Hair follicular keratinocyte (primary cell): ENCODE results near the gene TMEM26.

- RAMPAGE, long total RNA = no peak
Observed at GRCh38 chr10:60998784-60999332, 54.9 kb upstream of the RHOBTB1 start.

GRCh38 chr10:61000673-61001942 is 57.1 kb upstream of the RHOBTB1 start:
- RAMPAGE, long total RNA = no peak

GRCh38 chr10:61330754-61331084 is 122.5 kb downstream of the TMEM26 start:
- RAMPAGE, long total RNA = no peak

DNA sequence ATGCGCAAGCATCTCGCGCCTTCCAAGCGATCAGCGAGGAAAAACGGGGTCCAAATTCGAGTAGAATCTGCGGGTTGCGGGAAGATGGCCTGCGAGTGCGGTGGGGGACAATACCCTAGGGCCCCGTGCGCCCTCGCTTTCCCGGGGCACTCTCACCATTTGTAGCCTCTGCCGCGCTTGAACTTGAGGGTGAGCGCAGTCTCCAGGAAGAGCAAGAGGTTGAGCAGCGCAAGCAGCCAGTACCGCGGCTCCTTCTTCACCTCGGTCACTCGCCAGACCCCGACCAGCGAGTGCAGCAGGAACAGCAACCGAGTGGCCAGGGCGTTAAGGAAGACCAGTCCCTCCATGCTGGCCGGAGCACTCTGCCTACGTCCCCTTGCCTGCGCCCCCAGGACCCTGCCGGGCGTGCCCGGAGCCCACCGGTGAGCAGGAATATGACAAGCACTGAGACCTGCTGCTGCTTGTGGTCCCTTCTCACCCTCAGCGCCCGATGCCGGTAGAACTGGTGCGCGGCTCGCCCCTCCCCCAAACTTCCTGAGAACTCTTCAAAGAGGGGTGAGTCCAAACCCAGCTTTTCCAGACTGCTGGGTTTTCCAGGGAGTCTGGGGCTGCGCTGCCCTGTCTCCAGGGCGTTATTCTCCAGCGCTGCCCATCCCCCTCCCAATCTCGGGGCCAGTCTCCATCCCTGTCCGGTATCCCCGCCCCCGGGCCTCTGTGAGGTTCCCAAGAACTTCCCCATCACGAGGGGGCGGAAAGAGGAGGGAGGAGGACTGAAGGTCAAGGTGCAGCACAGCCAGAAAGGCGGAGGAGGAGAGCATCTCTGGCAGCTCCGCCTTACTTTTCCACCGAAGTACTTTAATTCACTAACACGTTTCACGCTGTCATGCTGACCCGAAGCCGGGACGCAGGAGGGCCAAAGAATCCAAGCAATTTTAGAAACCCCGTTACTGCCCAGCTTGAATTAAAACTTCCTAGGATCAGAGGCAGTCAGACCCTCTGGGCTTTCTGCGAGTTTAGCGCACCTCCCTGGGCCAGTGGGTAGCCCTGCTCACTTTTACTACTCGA is at the start of gene TMEM26:
TSS of gene TMEM26 (minus strand) at position 647 of the 1,065 bp plus-strand sequence.
- RAMPAGE, long total RNA = no peak

GRCh38 chr10:61941064-61942027 is 39.8 kb downstream of the ARID5B start:
- RAMPAGE, long total RNA = no peak

GRCh38 chr10:61957751-61958393 is 56.4 kb downstream of the ARID5B start:
- RAMPAGE, long total RNA = no peak

DNA sequence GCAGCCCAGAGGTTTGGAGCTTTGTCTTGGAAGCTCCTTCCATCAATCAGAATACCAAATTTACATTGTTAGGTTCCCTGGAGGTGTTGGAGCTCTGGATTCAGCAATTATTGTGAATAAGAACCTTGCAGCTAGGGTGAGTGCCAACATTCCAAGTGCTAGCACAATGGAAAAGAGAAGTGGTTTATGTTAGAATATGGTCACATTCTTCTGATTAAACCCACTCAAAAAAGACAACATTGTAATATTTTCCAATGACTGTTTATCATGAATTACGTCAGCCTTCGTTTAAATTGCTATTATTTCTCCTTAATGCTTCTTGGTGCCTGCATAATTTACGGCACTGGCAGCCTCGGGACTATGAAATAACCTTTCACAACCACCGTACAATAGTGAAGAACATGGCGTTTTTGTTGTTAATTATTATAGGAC is 117.5 kb downstream of the ARID5B start:
- RAMPAGE, long total RNA = no peak

DNA sequence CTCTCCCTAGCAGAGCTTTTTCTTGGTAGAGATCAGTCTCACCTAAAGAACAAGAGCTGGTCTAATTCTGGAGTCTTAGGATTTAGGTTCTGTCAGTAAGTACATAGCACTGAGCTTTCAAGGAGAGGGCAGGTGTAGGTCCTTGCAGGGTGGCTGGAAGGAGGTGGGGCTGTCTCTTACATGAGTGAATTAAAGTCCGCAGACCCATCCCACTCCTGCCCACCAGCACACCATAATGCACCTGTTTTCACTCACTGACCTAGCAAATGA is 145.9 kb downstream of the ARID5B start:
- RAMPAGE, long total RNA = no peak

GRCh38 chr10:62049529-62049808 is 148.0 kb downstream of the ARID5B start:
- RAMPAGE, long total RNA = no peak

DNA sequence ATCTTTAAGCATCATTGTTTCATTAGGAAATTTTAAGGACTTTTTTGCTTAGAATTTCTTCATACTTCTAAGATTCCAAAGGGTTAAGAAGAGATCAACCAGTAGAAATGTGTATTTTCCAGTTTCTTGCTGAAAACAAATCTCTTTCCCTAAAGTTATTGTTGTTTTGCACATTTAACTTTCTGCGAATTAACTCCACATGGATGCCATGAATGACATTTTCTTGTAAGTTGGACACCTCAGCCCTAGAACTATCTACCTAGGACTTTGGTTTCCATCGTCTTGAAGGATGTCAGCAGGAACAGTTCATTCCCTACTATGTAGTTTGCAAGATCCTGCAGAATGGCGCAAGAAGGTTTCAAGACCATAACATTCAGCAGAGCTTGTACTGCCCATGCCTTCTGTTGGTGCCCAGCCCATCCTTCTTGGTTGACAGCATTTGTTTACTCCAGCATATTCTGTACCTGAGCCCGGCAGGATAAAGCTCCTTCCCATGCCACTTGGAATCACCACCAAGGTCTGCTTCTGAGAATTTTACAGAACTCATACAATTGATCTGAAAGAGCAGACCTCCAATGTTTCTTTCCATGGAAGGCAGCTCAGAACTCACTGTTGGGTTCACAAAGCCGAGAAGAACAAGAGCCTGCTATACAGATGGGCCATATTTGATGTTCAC is 150.7 kb downstream of the ARID5B start:
- RAMPAGE, long total RNA = no peak

GRCh38 chr10:62061109-62061670 is 159.7 kb downstream of the ARID5B start:
- RAMPAGE, long total RNA = no peak

DNA sequence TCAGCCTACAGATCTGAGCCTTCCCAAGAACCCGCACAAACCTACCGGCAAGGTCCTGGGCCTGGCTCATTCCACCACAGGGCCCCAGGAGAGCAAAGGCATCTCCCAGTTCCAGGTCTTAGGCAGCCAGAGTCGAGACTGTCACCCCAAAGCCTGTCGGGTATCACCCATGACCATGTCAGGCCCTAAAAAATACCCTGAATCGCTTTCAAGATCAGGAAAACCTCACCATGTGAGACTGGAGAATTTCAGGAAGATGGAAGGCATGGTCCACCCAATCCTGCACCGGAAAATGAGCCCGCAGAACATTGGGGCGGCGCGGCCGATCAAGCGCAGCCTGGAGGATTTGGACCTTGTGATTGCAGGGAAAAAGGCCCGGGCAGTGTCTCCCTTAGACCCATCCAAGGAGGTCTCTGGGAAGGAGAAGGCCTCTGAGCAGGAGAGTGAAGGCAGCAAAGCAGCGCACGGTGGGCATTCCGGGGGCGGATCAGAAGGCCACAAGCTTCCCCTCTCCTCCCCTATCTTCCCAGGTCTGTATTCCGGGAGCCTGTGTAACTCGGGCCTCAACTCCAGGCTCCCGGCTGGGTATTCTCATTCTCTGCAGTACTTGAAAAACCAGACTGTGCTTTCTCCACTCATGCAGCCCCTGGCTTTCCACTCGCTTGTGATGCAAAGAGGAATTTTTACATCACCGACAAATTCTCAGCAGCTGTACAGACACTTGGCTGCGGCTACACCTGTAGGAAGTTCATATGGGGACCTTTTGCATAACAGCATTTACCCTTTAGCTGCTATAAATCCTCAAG is 176.3 kb downstream of the RTKN2 start:
- RAMPAGE, long total RNA = no peak

- RAMPAGE, long total RNA = no peak
Observed at GRCh38 chr10:62094863-62096082, 173.4 kb downstream of the RTKN2 start.

DNA sequence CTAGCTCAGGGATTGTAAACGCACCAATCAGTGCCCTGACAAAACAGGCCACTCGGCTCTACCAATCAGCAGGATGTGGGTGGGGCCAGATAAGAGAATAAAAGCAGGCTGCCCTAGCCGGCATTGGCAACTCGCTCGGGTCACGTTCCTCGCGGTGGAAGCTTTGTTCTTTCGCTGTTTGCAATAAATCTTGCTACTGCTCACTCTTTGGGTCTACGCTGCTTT is 12.5 kb upstream of the RTKN2 start:
- RAMPAGE, long total RNA = no peak

DNA sequence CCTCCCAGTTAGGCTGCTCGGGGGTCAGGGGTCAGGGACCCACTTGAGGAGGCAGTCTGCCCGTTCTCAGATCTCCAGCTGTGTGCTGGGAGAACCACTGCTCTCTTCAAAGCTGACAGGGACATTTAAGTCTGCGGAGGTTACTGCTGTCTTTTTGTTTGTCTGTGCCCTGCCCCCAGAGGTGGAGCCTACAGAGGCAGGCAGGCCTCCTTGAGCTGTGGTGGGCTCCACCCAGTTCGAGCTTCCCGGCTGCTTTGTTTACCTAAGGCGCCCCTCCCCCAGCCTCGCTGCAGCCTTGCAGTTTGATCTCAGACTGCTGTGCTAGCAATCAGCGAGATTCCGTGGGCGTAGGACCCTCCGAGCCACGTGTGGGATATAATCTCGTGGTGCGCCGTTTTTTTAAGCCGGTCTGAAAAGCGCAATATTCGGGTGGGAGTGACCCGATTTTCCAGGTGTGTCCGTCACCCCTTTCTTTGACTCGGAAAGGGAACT is 196.4 kb upstream of the ADO start:
- RAMPAGE, long total RNA = no peak

GRCh38 chr10:62620641-62620967 is 183.9 kb upstream of the ADO start:
- RAMPAGE, long total RNA = no peak

DNA sequence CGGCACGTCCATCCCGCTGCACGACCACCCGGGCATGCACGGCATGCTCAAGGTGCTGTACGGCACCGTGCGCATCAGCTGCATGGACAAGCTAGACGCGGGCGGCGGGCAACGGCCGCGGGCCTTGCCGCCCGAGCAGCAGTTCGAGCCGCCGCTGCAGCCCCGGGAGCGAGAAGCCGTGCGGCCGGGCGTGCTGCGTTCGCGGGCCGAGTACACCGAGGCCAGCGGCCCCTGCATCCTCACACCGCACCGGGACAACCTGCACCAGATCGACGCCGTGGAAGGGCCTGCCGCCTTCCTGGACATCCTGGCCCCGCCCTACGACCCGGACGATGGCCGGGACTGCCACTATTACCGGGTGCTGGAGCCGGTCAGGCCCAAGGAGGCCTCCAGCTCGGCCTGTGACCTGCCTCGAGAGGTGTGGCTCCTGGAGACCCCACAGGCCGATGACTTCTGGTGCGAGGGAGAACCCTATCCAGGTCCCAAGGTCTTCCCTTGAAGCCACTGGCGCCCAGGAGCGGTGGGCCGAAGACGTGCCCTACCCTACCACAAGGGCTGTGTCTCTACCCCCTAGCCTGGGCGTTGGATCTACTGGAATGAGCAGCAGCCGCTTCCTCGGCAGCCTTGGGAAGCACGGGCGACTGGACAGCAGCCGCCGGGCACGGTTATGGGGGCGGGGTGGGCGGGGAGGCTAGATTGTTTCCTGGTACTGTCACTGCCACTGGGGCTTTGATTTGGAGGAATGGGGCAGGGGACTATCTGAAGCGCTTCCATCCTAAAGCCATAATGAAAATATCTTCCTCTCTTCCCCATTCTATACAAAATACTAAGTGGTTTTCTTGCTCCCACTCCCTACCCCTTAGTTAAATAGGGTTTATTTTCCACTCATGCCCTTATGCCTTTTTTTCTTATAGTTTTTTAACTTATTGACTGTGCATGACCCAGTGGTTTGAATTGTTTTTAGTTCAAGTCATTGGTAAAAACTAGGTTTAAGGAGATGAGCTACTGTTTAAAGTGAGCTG is 1.2 kb downstream of the ADO start:
- RAMPAGE, long total RNA = no peak

GRCh38 chr10:63204672-63205146 is 71.6 kb downstream of the NRBF2 start:
- RAMPAGE, long total RNA = no peak

DNA sequence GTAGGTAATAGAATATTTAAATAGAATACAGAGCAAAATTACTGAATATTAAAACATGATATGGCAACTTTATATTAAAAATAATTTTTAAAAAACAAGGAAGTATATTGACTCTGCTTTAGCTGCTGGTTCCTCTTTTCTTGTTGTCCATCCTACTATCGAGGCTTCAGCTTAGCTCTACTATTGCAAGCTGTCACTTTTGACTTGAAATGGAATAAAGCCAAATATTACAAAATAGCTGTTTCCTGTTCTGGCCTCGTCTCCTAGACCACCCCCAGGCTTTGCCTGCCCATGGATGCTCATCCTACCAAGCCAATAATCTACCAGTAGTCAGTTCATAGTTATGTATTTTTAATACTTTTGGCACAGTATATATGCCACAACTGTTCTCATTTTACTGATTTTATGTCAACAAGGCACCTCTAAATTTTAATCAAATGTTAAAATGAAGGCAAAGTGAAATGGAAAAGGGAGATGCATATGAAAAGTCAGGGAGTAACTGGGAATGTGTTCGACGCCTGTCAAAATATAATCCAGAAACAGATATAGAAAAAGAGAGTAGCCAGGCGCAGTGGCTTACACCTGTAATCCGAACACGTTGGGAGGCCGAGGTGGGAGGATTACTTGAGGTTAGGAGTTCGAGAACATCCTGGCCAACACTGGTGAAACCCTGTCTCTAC is 123.4 kb downstream of the NRBF2 start:
- RAMPAGE, long total RNA = no peak

- RAMPAGE, long total RNA = no peak
Observed at GRCh38 chr10:63267066-63268204, 134.3 kb downstream of the NRBF2 start.